ENCODE measurements around a stretch of chrX.

DNA sequence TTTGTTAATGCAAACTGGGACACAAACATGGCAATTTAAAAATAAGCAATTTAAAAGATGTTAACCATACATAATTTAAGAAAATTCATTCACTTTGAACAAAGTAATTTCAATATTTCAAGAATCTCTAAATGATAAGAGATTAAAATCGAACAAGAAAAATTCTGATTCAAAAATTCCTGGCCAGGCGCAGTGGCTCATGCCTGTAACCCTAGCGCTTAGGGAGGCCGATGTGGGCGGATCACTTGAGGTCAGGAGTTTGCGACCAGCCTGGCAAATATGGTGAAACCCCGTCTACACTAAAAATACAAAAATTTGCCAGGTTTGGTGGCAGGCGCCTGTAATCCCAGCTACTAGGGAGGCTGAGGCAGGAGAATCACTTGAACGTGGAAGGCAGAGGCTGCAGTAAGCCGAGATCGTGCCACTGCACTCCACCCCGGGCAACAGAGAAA lies 860.5 kb upstream of the FTHL17 start:
- PRO-cap, 3 experiments, result no peak in any of the 3 experiments
- RAMPAGE, long total RNA, 4 experiments, result no peak in any of the 4 experiments
- RRBS, result no CpG with 5 or more reads among the region's 12 CpGs

DNA sequence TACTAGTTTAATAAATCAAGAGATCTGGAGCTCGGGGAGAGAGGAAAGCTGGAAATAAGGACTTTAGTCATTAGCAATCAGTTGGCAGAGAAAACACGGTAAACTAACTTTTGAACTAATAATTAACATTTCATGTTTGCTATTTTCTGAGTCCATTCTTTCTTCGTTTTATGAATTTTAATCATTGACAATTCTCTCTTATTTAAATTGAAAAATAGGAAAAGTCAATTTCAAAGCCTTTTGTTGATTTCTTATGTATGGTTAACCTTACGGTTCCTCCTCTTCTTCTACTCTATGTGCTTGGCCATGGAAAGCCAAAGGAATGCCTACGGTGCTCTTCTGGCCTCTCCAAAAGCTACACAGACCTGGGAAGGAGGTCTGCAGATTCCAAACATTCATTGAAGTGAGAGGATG lies 862.9 kb upstream of the FTHL17 start:
- PRO-cap, 3 experiments, result no peak in any of the 3 experiments
- RAMPAGE, long total RNA, 4 experiments, result no peak in any of the 4 experiments
- RRBS, result no CpG with 5 or more reads among the region's 5 CpGs

DNA sequence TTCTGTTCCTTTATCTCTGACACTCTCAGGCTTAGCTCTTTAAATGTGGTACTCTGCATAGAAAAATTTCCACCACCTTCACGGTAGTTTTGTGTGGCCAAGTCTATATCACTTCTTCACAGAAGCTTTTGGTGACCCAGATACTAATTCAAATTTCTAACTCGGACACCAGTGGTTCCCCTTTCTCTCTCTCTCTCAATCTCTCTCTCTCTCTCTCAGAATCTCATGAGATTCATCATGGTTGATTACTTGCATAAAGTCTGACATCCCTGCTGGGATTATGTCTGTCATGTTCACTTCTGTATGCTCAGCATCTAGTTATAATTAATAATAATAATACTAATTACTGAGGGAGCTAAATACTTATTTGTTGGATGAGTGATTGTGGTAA lies 1033.9 kb downstream of the DMD start:
- PRO-cap, 3 experiments, result no peak in any of the 3 experiments
- RAMPAGE, long total RNA, 4 experiments, result no peak in any of the 4 experiments
- RRBS, result no CpG with 5 or more reads among the region's 2 CpGs

DNA sequence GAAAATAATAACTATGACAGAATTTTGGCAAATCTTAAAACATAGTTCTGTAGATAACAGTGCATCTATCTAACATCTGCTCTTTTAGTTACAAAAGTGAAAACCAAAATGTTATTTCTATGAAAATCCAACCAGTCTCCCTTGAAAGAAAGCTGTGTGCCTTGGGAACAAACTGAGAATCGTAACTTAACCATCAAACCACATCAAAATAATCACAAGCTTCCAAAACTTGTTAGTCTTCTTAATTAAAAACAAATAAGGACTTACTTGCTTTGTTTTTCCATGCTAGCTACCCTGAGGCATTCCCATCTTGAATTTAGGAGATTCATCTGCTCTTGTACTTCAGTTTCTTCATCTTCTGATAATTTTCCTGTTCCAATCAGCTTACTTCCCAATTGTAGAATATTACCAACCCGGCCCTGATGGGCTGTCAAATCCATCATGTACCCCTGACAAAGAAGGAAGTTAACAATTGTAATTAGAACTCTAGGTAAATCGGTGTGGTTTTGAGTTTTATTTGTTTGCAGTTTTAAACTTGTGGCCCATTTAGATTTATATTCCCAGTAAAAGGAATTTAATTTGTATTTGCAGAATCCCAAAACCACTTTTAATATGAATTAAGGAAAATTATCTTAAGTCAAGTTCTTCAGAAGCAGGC lies 567.4 kb downstream of the DMD start:
- PRO-cap, 3 experiments, result no peak in any of the 3 experiments
- RAMPAGE, long total RNA, 4 experiments, result no peak in any of the 4 experiments
- RRBS, result no CpG with 5 or more reads among the region's 3 CpGs

DNA sequence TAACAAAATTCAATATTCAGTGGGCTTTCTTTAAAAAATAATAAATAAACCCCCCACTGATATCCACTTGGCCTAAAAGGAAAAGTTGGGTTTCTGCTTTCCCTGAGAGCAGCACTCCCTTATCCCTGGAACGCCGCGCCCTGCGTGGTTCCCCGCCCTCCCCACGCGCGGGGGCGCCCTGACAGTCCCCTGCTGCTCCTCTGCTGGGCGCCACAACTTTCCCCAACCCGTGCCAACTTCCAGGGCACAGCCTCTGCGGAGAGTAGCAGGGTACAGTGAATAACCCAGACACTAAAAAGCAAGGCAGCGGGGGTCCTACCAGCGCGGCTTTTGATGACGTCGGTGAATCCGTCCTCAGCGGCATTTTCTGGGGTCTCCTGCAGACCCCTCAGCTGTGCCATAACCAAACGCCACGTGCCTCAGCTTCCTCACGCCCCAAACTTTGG lies 405.9 kb downstream of the FAM47A start:
- PRO-cap, 3 experiments, result no peak in any of the 3 experiments
- RAMPAGE, long total RNA, 4 experiments, result no peak in any of the 4 experiments
- RRBS, result no CpG with 5 or more reads among the region's 22 CpGs

DNA sequence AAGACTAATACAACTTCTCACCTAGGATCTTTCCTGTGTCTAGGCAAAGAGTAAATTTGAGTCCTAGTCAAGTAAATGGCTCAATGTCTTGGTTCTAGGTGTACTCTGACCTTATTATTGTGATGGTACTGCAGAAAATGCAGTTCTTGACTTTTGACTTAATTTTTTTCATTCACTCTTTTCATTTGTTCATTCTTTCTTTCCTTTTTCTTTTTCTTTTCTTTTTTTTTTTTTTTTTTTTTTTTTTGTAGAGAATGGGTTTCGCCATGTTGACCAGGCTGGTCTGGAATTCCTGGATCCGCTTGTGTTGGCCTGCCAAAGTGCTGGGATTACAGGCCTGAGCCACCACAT lies 260.9 kb downstream of the TMEM47 start:
- PRO-cap, 3 experiments, result no peak in any of the 3 experiments
- RAMPAGE, long total RNA, 4 experiments, result no peak in any of the 4 experiments
- RRBS, result no CpG with 5 or more reads among the region's 2 CpGs

- PRO-cap, 3 experiments, result no peak in any of the 3 experiments
- RAMPAGE, long total RNA, 4 experiments, result no peak in any of the 4 experiments
- RRBS, result no CpG with 5 or more reads among the region's 50 CpGs
Observed at GRCh38 chrX:36985330-36985792, 22.8 kb upstream of the FAM47C start.

GRCh38 chrX:37994411-37994882 lies 375 bp downstream of the H2AL3 start:
- PRO-cap, 3 experiments, result no peak in any of the 3 experiments
- RAMPAGE, long total RNA, 4 experiments, result no peak in any of the 4 experiments
- RRBS, result no CpG with 5 or more reads among the region's 7 CpGs

GRCh38 chrX:38803497-38804540 lies 2.6 kb downstream of the MID1IP1 start:
- PRO-cap, 3 experiments, result peak in 3 of 3 experiments; most common plus-strand start chrX:38804284 (in 2); most common minus-strand start chrX:38803972 (in 3)
- RAMPAGE, long total RNA, 4 experiments, result start-site peak on the plus strand in 4 of 4 experiments, at chrX:38804105-38804314 at its widest, 124 to 453 reads per replicate
- RRBS, result 23% methylated on average over 14 of the region's 73 CpGs

- PRO-cap, 3 experiments, result no peak in any of the 3 experiments
- RAMPAGE, long total RNA, 4 experiments, result no peak in any of the 4 experiments
- RRBS, result no CpG with 5 or more reads among the region's 1 CpG
Observed at GRCh38 chrX:38807408-38808232, 6.4 kb downstream of the MID1IP1 start.

GRCh38 chrX:38817123-38817448 lies 15.8 kb downstream of the MID1IP1 start:
- PRO-cap, 3 experiments, result no peak in any of the 3 experiments
- RAMPAGE, long total RNA, 4 experiments, result no peak in any of the 4 experiments
- RRBS, result no CpG with 5 or more reads among the region's 2 CpGs

- PRO-cap, 3 experiments, result no peak in any of the 3 experiments
- RAMPAGE, long total RNA, 4 experiments, result no peak in any of the 4 experiments
- RRBS, result no CpG with 5 or more reads among the region's 13 CpGs
Observed at GRCh38 chrX:39476441-39476874, 621.3 kb downstream of the BCOR start.

DNA sequence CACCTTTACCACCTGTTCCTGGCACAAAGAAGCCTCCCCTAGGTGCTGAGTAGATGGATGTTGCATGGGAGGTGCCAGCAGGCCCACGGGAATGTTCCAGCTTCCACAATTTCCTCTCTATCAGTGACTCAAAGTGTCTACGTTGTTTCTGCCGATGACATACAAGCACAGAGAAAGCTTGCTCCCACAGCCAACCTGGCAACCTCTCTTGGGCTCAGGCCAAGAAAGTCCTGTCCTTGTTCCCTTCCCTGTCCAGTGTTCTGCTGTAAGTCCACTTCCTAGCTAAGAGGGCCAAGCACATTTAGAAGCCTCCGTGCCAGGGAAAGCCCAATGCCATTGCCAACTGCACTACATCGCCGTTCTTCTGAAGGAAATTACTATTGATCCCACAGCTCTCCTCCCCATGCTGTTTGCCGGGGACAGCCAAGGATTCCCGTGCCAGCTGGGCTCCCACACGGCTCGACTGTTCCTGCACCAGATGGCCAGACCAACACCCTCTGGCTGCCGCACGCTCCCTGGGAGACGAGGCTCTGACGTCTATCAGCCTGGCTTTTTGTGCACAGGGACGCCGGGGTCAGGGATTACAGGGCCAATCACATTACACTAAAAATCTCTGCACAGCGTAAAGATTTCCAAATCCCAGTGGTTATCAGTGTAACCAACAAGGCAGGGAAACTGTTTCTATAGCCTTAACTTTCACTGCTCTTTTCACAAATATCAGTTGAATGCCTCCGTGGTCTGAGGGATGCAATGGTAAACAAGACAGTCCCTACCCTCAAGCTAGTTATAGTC lies 284.0 kb downstream of the BCOR start:
- PRO-cap, 3 experiments, result peak in 3 of 3 experiments; most common plus-strand start position 635 of the sequence (in 1); most common minus-strand start position 465 of the sequence (in 3)
- RAMPAGE, long total RNA, 4 experiments, result no peak in any of the 4 experiments
- RRBS, result no CpG with 5 or more reads among the region's 18 CpGs

DNA sequence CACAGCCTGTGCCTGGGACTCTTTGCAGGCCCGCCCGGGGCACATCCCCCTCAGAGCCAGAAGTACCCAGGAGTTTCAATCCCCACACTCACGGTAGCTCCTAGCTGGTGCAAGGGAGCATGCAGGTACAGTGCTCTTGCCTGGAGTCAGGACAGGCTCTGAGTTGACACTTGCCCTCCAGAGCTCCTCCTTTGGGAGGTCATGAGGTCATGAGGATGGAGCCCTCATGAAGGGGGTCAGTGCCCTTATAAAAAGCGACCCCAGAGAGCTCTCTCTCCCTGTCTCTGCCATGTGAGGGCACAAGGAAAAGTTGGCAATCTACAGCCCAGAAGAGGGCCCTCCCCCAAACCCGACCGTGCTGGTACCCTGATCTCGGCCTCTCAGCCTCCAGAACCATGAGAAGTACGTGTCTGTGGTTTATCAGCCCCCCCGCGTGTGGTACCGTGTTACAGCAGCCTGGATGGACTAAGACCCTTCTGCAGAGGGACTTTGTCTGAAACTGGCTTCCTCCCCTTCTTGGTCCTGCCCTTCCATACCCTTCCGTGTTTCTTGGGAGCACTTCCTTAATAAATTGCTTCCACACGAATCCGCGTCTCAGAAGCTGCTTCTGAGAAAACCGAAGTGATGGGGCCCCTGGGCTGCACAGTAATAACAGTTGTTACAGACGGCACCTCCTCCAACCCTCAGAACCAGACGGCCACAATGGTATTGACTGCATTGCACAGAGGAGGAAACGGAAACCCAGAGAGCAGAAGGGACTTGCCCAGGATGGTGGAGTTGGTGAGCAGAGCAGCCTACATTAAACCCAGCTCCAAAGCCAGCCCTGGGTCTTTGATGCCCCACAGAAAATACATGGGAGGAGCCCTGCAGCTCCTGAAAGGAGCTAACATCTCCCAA lies 242.9 kb downstream of the BCOR start:
- PRO-cap, 3 experiments, result no peak in any of the 3 experiments
- RAMPAGE, long total RNA, 4 experiments, result no peak in any of the 4 experiments
- RRBS, result no CpG with 5 or more reads among the region's 19 CpGs

DNA sequence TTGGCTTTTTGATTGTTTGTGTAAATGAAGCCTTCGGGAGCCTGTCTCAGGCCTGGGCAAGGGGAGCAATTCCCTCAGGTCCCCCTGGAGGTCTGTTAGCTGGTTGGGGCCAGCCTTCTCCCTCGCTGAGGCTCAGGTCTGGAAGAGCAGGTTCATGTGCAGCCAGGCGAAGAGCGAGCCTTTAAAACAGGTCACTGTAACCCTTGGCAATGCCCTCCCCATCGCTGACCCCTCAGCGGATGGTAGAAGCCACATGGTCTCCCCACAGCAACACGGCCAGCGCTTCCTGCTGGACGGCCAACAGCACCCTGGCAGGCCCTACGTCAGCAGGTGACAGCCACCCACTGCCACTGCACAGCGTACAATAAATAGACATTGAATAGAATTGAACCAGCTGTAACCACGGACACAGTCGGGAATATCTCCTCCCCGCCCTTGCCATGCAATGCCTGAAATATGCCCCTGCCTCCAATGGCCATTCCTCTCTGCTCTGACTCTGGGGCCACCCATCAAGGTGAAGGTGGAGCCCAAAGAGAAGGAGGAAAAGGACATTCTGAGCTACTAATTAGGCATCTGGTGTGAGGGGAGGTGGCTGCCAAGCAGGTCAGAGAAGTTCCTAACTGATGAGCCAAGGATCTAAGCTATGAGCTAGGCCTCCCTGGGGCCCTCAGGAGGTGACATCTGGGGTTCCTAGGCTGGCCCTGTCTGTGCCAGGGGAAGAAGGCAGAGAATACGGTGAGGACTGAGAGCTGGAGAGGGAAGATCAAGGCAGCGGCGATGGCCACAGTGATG lies 202.4 kb downstream of the BCOR start:
- PRO-cap, 3 experiments, result no peak in any of the 3 experiments
- RAMPAGE, long total RNA, 4 experiments, result no peak in any of the 4 experiments
- RRBS, result no CpG with 5 or more reads among the region's 17 CpGs

DNA sequence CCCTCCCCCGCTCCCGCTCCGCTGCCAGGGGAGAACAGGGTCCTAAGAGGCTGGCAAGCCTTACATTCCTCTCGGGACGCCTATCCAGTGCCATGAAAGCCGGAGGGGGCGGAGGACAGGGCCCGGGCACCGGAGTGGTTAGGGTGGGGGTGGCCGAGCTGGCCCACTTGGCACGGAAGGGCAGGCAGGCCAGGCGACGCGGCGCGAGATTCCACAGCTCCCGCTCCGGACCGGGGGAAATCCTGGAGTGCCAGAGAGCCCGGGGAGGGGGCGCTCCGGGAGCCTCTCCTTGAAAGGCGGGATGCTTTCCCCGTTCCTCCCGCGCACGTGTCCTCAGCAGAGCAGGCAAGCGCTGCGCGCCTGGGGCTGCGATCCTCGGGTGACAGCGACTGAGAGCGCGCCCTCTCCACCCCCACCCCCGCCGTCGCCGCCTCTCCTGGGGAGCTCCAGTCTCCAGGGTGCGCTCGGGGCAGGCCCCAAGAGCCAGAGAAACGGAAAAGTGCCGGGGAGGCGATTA lies 84.0 kb downstream of the BCOR start:
- PRO-cap, 3 experiments, result peak in 3 of 3 experiments; most common plus-strand start position 173 of the sequence (in 1); most common minus-strand start position 384 of the sequence (in 2)
- RAMPAGE, long total RNA, 4 experiments, result no peak in any of the 4 experiments
- RRBS, result 9% methylated on average over 9 of the region's 44 CpGs

- PRO-cap, 3 experiments, result peak in 2 of 3 experiments; most common plus-strand start chrX:40085284 (in 1); most common minus-strand start chrX:40085295 (in 2)
- RAMPAGE, long total RNA, 4 experiments, result no peak in any of the 4 experiments
- RRBS, result no CpG with 5 or more reads among the region's 21 CpGs
Observed at GRCh38 chrX:40085010-40085702, 12.6 kb downstream of the BCOR start.

DNA sequence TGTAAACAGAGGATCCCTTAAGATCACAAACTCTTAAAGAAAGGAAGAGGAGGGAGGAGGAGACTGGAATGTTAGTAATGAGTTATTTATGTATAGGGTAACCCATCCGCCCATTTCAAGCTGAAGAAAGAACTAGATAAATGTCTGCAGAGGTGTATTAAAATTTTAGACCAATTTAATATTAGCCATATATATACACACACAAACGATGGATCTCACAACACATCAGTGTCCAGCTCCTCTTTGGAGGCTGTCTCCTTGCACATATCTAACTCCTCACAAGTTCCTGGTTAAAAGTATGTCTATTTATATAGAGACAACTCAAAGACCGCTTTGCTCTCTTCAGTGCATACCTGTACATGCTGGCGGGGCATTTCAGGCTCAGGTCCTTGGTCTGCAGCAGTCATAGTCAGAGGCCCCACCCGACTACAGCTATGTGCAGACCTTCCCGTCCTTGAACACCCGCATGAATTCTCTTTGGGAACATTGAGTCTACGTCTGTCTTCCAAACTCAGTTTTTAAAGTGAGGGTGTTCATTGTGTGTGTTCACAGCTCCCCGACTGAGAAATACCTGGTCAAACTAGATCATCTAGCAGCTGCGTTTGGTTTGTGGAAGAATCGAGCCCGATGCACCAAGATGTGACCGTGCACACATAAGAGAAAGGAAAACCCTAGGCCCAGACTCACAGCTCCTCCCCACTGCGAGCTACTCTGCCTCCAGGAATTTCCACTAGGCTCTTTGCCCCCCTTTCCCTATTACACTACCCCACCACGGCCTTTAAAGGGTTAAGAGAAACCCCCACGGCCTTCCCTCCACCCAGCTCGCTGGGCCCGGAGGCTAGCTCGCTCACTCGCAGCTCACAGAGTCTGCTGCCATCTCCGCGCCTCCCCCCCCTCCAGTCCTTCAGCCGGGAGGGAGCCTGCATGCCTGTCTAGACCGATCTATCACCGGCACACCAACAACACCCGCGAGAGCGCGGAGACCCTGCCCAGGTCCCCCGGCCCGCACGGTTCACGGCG lies 4.1 kb downstream of the BCOR start:
- PRO-cap, 3 experiments, result no peak in any of the 3 experiments
- RAMPAGE, long total RNA, 4 experiments, result no peak in any of the 4 experiments
- RRBS, result 6% methylated on average over 12 of the region's 34 CpGs

DNA sequence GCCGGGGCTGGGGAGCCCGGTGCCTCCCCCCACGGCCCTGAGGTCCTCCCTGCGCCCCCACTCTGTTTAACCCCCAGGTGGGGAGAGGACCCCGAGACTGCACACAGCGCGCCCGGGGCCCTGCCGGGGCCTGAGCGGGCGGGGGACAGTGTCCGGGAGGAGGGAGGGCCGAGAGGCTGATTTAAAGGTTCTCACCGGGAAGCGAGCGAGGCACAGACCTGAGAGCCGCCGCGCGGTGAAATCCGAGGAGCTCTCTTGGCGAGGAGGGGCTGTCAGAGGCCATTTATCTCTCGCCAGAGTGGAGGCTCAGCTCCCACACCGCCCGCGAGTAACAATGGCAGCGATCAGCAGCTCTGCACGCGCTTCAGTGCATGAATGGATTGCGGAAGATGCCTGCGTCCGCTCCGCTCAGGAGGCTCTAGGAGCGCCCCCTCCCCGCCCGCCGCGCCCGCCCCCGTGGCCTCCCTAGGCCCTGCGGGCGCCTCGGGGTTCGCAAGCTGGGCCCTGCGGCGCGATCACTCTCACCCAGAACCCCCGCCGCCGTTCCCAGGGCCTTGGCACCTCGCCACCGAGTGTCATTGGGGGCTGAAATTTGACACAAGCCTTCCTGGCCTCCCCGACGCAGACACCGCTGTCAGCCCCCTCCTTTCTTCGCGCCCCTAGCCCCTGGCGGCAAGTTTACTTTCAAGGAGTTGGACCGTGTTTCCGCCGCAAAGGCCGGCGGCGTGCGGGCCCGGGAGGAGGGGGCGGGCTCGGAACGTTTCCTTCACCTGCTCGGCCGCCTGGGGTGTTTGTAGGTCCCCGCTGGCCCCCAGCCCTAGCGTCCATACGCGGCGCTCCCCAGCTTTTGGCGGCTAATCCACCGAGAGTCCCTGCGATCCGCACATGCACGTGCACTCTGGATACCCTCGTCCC lies 48.7 kb upstream of the BCOR start:
- PRO-cap, 3 experiments, result peak in 1 of 3 experiments; most common plus-strand start position 213 of the sequence (in 1); most common minus-strand start position 336 of the sequence (in 1)
- RAMPAGE, long total RNA, 4 experiments, result start-site peak on the minus strand in 1 of 4 experiments, centred at position 351 of the sequence, 9 reads per replicate
- RRBS, result 6% methylated on average over 9 of the region's 82 CpGs

GRCh38 chrX:40539038-40540035 lies 41.4 kb upstream of the ATP6AP2 start:
- PRO-cap, 3 experiments, result peak in 1 of 3 experiments; most common plus-strand start chrX:40539873 (in 1); most common minus-strand start chrX:40539763 (in 1)
- RAMPAGE, long total RNA, 4 experiments, result no peak in any of the 4 experiments
- RRBS, result no CpG with 5 or more reads among the region's 22 CpGs